SJSA1 (cell line): ENCODE measurements around a stretch of chr3.

DNA sequence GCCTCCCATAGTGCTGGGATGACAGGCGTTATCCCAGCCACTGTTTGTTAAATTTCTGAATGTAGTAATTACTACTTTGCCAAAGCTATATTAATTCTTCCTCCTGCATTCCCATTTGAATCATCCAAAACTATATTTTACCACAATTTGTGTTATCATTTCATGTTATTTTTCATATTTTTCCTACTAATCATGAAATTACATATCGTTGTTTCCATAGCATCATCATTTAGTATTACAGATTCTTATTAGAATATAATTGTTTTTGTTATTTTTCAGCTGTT, 74.5 kb downstream of the ACAP2 start:
- RAMPAGE, long total RNA: no peak

- RAMPAGE, long total RNA: no peak
These were observed 1.4 kb downstream of the ACAP2 start for GRCh38 chr3:195441432-195441816.

DNA sequence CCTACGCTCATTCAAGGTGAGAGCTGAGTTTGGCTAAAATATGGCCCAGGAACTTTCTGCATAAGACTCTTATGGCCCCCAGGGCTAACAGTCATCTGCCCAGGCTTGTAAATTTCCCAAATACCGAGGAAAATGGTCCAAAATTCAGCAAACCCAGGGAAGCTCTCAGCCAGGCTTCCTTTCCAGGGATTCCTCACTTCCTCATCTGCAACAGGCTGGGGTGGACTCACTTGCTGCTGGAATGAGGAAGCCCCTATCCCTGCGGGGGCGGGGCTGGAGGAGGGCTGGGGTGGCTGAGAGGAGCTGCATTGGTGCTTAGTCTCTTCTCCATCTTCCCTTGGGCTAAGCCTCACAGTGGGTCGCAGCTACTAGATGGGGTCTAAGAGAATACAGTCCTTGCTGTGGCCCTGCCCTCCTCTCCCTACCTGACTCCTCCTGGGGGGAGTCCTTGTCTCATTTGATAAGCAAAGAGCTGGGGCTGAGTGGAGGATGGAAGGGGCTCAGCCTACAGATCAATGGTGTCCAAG, 28.5 kb upstream of the APOD start:
- RAMPAGE, long total RNA: no peak

DNA sequence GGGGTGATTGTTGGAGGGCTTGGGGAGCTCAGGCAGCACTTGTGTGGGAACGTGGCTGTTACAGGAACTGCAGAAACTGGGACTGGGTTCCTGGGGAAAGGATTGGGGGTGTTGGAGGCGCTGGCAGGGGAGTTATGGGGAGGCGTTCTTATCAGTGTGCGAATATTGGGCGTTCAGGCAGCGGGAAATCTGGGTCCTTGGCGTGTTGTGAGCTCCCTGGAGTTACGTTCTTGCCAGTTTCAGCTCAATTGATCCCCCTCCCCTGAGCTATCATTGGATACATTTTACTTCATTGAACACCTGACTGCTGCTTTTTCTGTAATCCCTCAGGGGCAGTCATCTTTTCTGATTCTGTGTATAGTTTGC, 52.9 kb upstream of the APOD start:
- RAMPAGE, long total RNA: no peak

- RAMPAGE, long total RNA: no peak
These were observed 33.4 kb upstream of the MUC20 start for GRCh38 chr3:195687204-195687964.

DNA sequence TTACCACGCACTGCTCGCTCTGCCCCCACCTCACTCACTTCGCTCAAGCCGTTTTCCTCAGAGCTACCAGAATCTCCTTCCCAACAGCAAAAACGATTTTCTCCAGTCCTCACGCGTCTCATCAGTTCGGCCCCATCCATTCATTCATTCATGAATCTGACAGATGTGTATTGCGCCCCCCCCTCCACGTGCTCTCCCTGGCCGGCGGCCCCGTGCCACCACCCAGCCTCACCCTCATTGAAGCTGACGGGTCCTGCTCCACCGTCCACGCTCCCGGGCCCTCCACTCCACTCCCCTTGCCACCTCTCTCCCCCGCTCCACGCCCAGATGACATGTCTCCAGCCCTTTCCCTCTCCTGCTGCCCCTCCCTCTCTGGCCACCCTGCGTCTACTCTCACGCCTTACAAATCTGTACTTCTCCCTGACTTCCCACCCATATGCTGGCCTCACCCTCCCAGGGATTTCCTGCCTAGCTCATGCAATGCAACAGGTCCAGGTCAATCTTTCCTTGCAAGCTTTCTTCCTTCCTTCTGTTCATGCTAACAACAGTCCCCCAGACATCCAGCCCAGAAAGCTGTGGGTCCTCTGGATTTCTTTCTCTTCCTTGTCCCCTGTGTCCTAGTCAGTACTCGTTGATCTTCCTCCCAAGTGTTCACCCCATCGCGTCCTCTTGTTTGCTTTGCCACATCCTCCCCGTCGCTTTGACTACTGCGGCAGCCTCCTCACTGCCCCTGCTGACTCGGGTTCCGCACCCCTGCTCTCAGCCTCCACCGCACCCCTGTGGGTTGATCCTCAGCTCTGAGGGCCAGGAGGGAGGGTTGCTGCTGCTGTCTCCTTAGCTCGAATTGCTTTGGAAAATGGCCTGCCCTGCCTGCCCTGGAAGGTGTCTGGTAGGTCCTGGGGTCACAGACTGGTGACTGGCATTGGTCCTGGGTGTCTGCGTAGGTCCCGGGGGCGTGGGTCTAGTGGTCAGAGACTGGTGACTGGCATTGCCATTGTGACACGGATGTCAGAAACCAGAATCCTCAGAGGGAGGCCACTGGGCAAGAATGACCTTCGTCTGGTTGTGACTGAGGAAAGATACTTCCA, 9.7 kb downstream of the MUC4 start:
- RAMPAGE, long total RNA: no peak

DNA sequence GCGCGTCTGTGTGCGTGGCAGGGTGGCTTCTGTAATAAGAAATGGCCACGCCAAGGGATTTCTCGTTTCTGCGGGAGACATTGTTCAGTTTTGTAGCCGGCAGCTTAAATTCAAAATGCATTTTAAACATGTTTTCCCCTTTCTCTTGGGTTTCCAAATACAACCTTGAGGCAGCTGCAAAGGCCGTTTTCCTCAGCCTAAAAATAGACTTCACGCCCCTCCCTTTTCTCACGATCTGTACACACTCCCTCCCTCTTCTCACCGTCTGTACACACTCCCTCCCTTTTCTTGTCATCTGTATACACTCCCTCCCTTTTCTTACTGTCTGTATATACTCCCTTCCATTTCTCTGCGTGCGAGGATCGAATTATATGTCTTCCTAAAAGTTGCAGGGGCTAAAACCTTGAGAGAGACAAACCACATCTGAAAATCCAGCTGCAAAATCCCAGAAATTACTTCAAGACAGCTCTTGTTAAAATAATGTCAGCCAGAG, 9.0 kb downstream of the MUC4 start:
- RAMPAGE, long total RNA: no peak

- RAMPAGE, long total RNA: no peak
These were observed 4.0 kb downstream of the MUC4 start for GRCh38 chr3:195807599-195808309.

- RAMPAGE, long total RNA: no peak
These were observed 40.6 kb upstream of the MUC4 start for GRCh38 chr3:195852189-195852917.

GRCh38 chr3:195872847-195874027, 35.1 kb downstream of the TNK2 start:
- RAMPAGE, long total RNA: no peak

- RAMPAGE, long total RNA: no peak
These were observed 15.0 kb downstream of the TNK2 start for GRCh38 chr3:195893410-195893659.

DNA sequence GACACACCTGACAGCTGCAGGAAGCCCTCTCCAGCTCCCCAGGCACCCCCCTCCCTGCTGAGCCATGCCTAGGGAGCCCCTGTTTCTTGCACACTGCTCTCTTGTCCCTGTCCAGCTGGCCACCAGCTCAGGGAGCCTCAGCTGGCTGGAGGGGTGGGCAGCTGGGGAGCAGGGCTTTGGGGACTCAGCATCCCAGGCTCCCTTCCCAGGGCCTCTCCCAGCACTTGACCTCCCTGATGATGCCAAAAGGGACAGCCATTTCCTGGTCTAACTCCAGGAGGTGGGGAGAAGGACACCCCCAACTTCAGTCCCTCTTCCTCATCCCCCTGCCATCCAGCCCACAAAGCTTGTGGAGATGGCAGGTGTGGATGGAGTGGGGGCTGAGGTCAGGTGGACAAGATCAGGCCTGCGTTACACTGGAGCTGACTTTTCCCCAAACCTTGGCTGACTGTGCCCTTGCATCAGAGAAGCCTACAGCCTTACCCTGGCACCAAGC, 14.6 kb downstream of the TNK2 start:
- RAMPAGE, long total RNA: no peak

DNA sequence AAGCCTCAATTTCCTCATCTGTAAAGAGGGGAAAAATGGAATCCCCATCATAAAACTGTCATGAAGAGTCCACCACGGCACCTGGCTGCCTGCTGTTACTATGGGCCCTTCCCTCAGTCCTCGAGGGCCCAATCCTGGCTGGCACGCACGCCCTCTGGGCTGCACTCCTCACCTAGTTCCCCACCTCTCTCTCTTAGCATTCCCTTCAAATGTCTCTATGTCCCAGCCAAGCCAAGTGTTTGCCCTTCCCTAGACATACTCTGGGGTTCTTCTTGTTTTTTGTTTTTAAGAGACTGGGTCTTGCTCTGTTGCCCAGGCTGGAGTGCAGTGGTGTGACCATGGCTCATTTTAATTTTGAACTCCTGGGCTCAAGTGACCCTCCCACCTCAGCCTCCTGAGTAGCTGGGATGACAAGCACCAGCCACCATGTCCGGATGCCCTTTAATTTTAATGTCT, 10.0 kb downstream of the TNK2 start:
- RAMPAGE, long total RNA: no peak

DNA sequence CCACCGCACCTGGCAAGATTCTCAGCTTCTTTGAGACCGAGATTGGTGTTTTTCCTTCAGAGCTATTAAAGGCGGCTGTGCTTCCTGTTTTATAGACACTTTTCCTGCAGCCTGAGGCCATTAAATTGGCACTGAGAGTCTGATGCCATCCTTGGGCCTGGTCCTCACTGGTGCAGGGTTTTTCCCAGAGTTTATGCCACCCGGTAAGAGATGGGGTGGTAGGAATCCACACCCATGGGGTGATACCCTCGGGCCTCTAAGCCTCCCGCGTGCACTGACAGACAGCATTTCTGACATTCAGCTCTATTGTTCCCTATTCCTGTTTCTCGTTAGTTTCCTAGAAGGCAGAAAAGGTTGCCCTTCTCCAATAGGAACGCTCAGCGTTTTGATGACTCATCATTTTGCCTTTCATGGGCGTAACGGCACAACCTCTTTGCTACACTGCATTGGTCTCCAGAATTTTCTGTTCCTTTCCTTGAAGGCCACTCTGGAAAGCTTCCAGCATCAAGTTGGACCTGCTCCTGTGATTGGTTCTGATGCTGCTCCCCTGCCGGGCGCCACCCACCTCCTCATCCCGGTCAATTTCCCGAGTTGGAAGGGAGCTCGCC, 12.9 kb upstream of the TNK2 start:
- RAMPAGE, long total RNA: no peak

DNA sequence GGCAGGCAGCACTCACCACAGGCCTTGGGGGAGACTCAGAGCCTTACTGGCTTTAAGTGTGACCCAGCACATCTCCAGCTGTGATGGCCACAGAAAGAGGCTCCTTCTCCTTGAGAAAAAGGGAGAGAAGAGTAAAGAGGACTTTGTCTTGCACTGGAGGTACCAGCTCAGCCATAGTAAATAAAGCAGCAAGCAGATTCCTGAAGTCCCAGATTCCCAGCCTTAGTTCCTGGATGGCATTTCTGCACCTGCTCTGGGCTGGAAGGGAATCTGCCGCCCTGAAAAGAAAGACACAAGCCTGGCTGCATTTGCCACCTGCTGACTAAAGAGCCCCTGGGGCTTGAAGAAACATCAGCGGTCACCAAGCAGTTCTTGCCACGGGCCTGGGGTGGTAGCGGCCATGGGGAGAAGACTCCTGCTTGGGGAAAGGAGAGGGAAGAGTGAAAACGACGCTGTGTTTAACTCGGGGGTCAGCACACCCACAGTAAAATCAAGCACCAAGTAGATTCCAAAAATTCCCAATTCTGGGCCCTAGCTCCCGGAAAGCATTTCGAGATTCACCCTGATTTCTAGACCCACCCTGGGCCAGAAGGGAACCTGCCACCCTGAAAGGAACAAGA, 24.2 kb upstream of the TNK2 start:
- RAMPAGE, long total RNA: no peak

- RAMPAGE, long total RNA: no peak
These were observed 41.1 kb upstream of the TFRC start for GRCh38 chr3:196122958-196123373.

DNA sequence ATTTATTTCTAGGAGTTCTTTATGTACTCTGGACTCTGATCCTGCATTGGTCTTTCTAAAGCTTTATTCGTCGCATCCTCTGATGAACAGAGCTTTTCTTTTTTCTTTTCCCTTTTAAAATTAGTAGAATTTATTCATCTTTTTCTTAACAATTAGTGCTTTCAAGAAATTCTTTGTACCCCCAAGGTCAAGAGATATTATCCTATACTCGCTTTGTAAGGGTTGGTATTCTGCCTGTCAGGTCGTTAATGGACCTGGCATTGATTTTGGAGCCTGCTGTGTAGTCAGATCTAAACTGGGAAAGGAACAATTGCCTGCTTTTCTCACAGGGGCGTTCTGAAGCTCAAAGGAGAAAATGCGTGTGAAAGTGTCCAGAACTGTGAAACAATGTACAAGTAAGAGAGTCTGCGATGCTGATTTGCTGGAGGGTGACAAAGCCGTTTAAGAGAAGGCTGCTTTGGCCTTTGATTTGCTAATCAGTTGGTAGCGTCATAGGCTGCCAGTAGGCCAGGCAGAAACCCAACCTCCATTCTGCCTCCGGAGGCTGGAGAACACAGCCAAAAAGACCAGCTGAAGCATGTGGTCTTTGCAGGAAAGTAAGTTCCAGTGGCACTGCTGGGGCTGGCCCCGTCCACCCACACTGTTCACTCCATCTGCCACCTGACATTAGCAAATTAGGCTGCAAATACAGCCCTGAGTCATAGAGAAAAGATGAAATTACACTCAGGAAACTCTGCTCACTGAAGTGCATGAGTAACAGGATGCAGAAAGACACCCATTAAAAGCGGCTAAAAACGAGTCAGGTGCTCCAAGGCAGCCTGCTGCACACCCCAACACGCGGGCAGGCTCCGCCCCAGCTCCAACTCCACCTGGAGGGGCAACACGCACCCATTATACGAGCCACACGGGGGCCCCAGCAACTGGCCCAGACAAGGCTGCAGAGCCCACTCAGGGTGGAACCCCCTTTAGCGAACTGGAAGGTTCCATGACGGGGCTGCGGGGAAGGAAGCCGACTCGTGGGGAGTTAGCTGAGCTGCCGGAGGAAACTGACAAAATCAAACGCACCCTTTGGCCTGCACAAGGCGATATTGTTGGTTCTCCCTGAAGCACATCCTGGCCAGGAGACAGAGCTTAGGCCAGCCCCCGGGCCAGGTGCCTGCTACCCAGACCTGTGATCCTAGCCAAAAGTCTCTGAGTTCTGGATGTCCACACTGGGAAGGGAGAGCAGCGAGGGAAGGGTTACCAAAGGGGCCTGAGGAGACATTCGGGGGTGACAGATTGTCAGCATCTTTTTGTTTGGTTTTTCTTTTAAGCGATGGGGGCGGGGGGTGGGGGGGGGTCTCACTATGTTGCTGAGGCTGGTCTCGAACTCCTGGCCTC, 31.6 kb downstream of the ZDHHC19 start:
- RAMPAGE, long total RNA: no peak

DNA sequence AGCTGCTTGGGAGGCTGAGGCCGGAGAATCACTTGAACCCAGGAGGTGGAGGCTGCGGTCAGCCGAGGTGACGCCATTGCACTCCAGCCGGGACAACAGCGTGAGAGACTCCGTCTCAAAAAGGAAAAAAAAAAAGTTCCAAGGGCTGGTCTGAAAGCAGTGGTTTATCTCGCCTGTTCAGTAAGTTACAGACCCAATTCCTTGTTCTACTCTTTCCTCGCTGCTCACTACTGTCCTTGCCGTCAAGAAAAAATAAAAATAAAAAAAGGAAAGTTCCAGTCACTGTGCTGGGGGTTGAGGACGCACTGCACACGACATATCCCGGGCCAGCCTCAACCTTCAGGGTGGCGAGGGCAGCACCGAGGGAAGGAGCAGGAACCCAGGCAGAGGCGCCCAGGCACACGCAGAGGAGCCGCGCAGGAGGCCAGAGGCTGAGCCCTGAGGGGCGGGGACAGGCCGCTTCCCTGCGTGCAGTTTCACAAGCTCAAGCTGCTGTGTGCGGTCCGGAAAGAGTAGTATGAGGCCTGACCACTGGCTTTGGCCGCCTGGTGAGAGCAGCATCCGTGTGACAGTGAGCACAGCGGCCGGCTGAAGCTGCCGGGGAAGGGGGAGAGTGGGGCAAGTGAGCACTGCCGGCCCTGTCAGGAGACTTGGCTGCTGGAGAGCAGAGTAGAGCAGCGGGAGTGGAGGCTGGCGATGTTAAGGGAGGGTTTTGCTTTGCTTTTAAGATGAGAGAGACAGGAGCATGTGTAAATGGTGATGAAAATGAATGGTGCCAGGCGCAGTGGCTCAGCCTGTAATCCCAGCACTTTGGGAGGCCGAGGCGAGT, 8.8 kb downstream of the ZDHHC19 start:
- RAMPAGE, long total RNA: no peak

DNA sequence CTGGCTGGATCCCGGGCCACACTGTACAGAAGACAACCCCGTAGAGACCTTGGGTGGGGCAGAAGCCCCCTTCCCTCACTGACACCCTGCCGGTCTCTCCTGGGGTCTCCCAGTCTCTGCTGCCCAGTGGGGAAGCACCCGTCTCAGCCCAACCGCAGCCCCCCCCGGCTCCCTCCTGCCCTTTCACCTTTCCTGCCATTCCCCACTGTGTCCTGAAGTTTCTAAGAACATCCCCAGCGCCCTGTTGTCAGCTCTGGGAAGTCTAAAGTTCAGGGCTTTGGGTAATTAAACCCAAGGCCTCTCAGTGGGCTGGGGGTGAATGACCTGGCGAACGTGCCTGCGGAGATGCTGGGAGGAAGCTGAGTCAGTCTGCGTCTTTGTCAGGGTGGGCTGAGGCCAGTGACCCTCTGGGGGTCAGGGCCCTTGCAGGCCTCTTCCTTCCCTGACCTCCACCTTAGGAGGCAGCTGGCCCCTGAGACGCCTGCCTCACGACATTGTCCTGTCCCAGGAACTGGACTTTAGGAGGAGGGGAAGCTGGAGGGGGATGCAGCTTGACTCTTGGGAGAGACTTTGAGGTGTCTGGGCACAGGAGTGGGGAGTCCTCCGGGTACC, 1.4 kb upstream of the SLC51A start:
- RAMPAGE, long total RNA: no peak

GRCh38 chr3:196279151-196279798, 8.3 kb downstream of the PCYT1A start:
- RAMPAGE, long total RNA: no peak